ENCODE measurements around a stretch of chr6.

DNA sequence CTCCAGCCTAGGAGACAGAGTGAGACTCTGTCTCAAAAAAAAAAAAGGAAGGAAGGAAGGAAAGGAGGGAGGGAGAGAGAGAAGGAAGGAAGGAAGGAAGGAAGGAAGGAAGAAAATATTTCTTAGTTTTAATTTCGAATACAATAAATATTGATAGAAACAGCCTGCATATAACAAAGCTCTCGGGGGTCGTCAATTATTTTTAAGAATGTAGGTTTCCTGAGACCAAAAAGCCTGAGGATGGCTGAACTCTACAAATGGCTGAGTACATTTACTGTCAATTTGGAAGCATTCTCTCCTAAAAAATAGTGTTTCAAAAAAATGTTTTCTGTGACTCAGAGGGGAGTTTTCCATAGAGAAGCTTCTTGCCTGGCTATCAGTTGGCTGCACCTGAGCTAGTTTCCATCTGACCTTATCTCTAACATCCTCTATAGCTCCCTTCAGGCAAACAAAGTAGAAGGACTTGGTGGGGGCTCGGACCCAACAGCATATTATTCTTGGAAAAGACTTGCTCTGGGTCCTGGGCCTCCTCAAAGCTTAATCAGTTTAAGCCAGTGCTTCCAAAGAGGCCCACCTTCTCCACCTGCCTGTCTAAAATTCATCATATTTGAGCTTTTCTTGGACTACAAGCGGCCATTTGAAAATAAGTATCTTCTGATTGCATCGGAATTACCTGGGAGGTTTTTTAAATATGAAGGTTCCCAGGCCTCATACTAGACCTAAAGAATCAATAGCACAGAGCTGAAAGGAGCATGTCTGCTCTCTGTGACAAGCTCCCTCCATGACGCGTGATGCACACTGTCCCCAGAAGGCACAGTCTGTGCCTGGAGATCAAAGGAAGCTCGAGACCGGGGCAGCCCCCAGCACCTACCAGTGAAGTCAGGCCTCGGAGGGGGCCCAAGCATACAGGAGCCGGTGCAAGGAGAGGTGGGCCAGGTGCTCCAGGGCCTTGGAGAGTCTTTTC lies 80.8 kb upstream of the HIVEP1 start:
- RRBS, 2 experiments: 85 to 91% methylated on average over 3 of the region's 12 CpGs

- RRBS, 2 experiments: no CpG with 5 or more reads among the region's 6 CpGs
Observed at GRCh38 chr6:12010131-12010570, 2.0 kb upstream of the HIVEP1 start.

DNA sequence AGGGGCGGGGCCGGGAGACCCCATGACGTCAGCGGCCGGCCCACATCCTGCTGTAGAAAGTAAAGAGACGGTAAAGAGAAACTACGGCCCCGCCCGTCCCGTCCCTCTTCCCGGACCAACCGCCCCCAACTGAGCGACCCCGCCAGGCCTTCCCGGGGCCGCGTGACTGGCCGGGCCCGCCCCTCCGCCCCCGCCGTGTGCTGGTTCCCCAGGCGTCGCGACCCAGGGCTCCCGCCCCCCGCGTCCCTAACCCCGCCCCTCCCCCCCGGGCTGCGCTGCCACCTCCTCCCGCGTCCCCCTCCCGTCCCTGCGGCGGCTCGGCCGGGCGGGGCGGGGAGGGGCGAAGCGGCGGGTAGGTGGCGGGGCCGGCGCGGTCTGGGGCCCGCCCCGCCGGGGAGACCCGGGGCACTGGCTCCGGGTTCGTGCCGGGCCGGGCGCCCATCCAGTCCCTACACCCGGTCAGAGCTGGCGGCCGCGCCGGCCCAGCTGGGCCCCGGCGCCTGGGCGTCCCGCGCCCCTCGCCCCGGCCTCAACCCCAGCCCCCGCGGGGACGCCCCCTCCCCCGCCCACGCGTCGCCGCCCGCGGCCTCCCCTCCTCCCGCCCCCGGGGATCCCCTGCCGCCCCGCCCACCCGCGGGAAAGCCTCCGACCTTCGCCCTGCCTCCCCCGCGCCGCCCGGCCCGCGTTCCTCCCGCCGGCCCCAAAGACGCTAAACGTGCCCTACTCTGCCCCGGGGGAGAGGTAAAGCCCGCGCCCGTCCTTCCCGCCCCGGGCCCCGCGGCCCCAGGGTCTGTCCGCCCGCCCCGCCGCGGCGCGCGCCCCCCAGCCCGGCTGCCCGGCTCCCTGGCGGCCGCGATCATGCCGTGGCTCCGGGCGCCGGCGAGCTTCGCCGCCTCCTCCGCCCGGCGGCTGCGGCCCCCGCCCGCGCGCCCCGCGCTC lies 529 bp upstream of the HIVEP1 start:
- RRBS, 2 experiments: 1 to 2% methylated on average over 83 of the region's 134 CpGs

GRCh38 chr6:12130571-12131171 lies 118.6 kb downstream of the HIVEP1 start:
- RRBS, 2 experiments: no CpG with 5 or more reads among the region's 6 CpGs

DNA sequence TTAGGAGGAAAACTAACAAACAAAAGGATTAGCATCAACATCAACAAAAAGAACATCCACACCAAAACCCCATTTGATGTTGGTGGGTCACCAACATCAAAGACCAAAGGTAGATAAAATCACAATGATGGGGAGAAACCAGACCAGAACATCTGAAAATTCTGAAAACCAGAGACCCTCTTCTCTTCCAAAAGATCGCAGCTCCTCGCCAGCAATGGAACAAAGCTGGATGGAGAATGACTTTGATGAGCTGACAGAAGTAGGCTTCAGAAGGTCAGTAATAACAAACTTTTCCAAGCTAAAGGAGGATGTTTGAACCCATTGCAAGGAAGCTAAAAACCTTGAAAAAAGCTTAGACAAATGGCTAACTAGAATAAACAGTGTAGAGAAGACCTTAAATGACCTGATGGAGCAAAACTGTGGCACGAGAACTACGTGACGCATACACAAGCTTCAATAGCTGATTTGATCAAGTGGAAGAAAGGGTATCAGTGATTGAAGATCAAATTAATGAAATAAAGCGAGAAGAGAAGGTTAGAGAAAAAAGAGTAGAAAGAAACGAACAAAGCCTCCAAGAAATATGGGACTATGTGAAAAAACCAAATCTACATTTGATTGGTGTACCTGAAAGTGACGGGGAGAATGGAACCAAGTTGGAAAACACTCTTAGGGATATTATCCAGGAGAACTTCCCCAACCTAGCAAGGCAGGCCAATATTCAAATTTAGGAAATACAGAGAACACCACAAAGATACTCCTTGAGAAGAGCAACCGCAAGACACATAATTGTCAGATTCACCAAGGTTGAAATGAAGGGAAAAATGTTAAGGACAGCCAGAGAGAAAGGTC lies 128.4 kb downstream of the HIVEP1 start:
- RRBS, 2 experiments: no CpG with 5 or more reads among the region's 9 CpGs

GRCh38 chr6:12291277-12291520 lies 1.0 kb downstream of the EDN1 start:
- RRBS, 2 experiments: no CpG with 5 or more reads among the region's 5 CpGs

DNA sequence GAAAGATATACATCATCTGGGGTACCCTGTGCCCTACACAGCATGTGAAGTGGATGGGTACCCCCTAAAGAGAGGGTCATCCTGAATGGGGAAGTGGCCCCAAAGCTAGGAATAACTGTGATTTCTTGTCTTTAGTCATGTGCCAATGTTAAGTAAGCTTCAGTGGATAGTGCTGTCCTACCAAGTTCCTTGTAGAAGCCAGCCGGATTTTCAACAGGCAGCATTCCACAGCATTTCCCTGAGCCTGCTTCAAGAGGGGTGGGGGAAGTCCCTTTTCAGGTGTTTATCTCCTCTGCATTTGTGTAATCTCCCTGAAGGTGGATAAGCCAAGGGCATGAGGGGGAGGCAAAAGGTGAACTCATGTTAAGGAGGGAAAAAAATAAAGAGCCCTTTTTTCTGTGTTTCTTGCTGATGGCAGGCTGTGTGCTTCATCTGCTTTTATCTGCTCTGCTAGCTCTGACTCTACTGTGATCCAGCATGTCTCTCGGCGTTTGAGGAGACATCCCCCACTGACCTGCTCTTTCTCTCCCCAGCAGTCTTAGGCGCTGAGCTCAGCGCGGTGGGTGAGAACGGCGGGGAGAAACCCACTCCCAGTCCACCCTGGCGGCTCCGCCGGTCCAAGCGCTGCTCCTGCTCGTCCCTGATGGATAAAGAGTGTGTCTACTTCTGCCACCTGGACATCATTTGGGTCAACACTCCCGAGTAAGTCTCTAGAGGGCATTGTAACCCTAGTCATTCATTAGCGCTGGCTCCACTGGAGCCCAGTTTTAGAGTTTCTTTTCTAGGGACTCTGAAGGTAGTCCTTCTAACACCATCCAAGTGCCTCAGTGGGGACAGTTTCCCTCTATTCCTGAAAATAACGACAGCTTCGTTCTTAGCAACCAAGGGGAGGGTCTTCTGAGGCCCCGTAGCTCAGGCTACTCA lies 1.9 kb downstream of the EDN1 start:
- RRBS, 2 experiments: no CpG with 5 or more reads among the region's 18 CpGs

DNA sequence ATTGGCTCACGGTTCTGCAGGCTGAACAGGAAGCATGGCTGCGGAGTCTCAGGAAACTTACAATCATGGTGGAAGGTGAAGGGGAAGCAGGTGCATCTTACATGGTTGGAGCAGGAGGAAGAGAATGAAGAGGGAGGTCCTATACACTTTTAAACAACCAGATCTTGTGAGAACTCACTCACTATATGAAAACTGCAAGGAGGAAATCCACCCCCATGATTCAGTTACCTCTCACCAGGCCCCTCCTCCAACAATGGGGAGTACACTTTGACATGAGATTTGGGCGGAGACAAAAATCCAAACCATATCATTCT lies 60.4 kb downstream of the EDN1 start:
- RRBS, 2 experiments: no CpG with 5 or more reads among the region's 3 CpGs

GRCh38 chr6:12422724-12423249 lies 132.6 kb downstream of the EDN1 start:
- RRBS, 2 experiments: no CpG with 5 or more reads among the region's 9 CpGs

- RRBS, 2 experiments: no CpG with 5 or more reads among the region's 4 CpGs
Observed at GRCh38 chr6:12893502-12894094, 177.0 kb downstream of the PHACTR1 start.

DNA sequence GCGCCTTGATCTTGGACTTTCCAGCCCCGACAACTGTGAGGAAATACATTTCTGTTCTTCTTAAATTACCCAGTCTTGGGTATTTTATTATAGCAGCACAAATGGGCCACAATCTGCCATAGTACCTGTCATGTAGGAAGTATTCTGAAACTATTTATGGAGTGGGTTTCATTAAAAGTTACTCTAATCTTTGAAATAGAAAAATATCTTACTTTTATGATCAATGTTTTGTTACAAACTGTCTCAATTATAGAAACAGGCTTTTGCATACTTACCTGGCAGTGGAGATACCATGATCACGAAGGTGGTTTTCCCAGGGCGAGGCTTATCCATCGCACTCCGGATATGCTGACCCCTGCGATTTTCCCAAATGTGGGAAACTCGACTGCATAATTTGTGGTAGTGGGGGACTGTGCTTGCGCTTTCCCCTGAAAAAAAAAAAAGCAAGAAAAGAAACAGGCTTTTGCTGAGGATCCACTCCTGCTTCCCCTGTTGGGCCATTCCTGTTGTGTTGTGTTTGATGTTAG lies 114.5 kb downstream of the TBC1D7 start:
- RRBS, 2 experiments: no CpG with 5 or more reads among the region's 9 CpGs

- RRBS, 2 experiments: no CpG with 5 or more reads among the region's 11 CpGs
Observed at GRCh38 chr6:13229434-13230214, 98.7 kb downstream of the TBC1D7 start.

GRCh38 chr6:13397218-13397951 lies 69.0 kb upstream of the TBC1D7 start:
- RRBS, 2 experiments: no CpG with 5 or more reads among the region's 10 CpGs

DNA sequence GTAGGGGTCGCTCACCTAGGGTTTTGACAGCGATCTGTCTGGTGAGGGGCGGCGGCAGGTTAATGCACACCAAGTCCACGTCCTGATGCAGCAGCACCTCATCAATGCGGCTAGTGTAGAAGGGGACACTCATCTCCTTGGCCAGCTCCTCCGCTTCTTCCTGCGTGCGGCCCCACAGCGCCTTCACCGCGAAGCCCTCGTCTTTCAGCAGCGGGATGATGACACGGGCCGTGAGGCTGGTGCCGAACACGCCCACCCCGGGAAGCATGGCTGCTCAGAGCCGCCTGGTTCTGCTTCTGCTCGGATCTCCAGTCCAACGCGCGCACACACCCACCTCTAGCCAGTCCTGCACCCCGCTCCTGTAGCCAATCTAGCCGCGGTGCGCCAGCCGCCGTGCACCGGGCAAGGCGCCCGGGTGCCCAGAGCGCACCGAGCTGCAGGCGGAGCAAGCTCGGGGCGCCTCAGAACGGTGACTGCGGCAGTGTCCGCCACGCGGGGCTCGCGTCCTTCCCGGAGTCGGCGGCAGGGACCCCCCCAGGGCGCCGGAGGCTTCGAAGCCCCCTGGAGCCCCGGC lies 690 bp downstream of the GFOD1 start:
- RRBS, 2 experiments: 2% methylated on average over 11 of the region's 52 CpGs

- RRBS, 2 experiments: no CpG with 5 or more reads among the region's 40 CpGs
Observed at GRCh38 chr6:13488169-13488592, 781 bp upstream of the GFOD1 start.

DNA sequence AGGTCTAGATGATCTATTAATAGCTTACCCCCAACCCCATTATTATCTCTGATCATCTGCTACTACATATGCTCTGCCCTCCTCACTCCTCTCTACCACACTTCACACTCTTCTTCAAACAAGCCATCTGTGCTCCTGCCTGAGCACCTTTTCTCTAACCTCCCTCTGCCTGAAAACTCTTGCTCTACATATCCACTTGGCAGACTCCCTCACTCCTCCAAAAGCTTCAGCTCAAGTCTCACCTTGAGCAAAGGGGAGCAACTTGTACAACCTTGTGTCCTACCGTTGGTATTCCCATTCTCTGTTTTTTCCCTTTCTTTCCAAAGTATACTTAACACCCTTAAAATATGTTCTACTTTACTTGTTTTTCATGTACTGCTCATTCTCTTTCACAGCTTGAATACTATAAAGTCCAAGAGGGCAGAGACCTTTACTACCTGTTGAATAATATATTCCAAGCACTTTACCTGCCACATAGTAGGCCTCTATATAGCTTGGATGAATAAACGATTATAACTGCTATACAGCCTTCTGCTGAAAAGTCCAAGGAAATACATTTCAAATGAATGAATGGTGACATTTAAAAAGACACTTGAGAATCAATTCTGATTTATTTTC lies 36.8 kb downstream of the NOL7 start:
- RRBS, 2 experiments: no CpG with 5 or more reads among the region's 2 CpGs

DNA sequence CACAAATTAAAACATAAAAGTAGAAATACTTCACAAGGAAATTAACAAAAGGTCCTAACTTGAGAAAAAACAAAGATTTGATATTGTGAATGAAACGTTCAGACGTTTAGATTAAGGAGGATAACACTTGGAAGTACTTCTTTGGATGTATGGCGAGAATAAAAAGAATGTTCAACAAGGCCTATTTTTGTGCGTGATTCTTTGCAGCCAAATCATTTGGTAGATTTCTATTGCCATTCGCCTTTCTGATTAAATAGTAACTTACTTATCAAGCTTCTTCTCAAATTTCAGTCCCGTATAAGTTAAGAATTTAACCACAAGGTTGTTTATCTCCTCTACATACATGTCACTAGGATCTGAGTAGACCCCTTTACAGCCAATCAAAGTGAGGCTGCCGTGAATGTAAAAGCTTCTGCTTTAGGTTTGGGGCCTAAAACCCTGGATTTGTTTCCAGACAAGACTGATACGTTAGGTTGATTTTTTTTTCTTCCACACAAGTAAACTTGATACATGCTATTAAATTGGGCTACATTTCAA lies 2.1 kb downstream of the RANBP9 start:
- RRBS, 2 experiments: no CpG with 5 or more reads among the region's 8 CpGs

DNA sequence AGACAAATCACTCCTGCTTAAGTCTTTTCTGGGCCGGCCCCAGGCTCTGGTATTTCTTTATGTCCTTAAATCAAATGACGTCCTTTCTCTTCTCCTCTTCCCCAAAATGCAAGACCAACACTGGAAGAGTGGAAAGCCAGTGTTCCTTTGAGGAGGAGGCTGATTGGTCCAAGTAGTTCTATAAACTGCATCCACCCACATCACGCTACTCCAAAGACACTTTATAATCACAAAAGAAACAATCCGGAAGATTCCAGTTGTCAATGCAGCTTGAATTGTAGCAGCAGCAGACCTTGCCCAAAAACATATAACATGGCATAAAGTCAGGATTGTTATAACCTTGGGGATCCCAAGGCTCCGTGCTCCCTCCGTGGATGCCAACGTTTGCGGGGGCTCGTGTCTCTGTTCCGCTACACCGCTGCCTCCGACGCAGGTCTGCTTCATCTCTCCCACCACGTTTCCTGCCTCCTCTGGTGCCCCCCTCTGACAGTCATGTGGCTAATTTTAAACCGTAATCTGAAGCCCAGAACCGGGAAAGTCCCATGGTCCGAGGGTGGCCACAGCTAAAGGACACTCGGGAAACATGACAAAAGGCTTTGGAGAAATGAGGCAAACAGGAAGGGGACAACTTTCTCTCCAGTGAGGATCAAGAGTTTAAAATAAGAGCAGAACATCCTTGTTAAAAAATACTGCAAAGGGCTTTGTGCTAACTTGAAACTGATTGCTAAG lies 47.0 kb downstream of the MCUR1 start:
- RRBS, 2 experiments: no CpG with 5 or more reads among the region's 18 CpGs

DNA sequence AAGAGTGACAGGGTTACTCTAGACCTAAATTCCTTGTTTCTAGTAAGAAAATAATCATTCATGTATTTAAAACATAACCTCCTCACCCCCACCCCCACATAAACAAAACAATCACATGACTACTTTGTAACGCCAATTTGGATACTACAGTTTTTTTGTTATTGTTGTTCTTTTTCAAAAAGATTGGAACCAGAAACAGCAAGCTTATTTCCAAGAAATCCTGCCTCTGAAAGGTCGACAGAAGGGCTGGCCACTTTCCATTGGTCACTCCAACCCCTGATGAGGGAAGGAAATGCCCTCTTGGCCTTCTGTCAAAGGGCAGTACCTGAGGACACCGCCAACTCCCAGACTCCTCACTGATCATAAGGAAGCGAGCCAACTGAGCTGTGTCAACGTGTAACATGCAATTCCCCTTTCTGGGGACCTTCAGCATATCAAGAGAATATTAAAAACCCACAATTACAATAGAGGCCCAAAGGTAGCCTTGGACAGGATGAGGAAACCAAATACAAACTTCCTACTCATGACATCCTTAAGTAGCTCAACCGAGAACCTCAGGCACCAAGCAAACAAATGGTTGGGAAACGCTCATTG lies 2.5 kb downstream of the MCUR1 start:
- RRBS, 2 experiments: no CpG with 5 or more reads among the region's 7 CpGs

DNA sequence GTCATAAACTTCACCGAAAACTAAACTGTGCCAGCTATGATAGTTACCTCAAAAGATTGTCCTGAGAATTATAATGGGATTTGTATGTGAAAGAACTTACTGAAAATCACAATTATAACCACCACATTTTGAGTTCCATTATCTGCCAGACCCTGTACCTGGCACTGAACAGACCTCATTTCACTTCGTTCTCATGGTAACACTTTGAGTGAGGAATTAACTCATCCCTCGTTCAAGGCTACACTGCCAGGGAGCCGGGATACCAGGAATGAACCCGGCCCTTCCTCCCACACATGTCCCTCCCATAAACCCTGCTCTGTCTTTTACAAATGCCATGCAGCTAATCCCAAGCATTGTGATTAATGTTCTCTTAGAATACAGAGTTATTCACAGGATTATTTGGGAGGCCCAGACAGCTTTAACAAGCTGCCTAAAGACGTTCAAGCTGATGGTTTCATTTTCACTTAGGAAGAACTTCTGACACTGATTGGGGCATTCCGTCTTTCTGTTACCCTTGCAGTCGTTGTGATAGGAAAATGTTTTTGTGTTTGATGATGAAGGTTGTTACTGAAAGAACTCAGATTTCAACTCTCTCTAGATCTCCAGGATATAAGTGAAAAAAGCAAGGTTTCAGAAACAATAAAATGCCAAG lies 42.5 kb upstream of the CD83 start:
- RRBS, 2 experiments: no CpG with 5 or more reads among the region's 8 CpGs

Data from LNCaP clone FGC (cell line).